Breast epithelium (tissue), 2 donors: Measurements from ENCODE around the genes NLK, PROCA1 and FLOT2.

GRCh38 chr17:22304742-22305245 lies 612.5 kb downstream of the KCNJ18 start:
- PRO-cap = no peak
- RAMPAGE, long total RNA, 2 experiments = no peak in any of the 2 experiments

GRCh38 chr17:22310701-22311239 lies 618.4 kb downstream of the KCNJ18 start:
- PRO-cap = no peak
- RAMPAGE, long total RNA, 2 experiments = no peak in any of the 2 experiments

DNA sequence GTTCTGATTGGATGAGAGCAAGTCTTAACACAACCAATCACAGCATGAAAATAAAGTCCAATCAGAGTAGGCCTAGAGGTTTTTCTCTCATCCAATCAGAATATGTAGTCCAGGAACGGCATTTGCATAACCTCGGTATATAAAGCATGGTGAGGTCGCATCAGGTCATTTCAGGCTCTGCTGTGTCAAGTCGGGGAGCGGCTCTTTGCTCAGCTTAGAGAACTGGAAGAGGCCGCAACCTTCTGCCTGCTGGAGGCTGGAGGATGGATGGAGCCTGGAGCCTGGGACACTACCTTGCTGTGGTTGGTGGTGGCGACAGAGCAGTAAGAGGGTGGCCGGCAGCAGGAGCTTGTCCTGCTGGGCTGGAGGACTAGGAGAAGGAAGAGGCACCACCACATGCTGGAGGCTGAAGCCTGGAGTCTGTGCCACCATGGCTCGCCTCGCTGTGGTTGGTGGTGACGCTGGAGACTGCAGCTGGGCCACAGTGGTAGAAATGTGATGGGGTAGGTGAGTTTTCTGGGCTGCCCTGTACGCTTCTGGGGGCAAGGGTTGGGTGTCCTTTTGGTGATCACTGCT lies 204.4 kb upstream of the WSB1 start:
- PRO-cap = no peak
- RAMPAGE, long total RNA, 2 experiments = no peak in any of the 2 experiments

- PRO-cap = no peak
- RAMPAGE, long total RNA, 2 experiments = no peak in any of the 2 experiments
These were observed 1.8 kb downstream of the WSB1 start for GRCh38 chr17:27295621-27296109.

DNA sequence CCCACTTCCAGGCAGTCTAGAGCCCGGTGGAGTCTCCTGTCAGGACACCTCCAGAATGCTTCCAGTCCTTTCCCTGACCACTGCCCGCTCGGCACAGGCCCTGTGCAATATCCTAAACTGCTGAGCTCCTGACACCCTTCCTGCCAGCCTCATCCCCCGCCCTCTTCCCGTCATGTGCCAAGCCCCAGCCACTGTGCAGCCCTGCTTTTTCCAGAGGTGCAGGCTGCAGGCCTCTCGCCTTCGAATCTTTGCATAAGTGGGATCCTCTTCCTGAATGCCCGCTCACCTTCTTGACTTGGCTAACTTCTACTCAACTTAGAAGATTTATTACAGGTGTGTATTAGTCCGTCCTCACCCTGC lies 73.8 kb downstream of the WSB1 start:
- PRO-cap = no peak
- RAMPAGE, long total RNA, 2 experiments = no peak in any of the 2 experiments

DNA sequence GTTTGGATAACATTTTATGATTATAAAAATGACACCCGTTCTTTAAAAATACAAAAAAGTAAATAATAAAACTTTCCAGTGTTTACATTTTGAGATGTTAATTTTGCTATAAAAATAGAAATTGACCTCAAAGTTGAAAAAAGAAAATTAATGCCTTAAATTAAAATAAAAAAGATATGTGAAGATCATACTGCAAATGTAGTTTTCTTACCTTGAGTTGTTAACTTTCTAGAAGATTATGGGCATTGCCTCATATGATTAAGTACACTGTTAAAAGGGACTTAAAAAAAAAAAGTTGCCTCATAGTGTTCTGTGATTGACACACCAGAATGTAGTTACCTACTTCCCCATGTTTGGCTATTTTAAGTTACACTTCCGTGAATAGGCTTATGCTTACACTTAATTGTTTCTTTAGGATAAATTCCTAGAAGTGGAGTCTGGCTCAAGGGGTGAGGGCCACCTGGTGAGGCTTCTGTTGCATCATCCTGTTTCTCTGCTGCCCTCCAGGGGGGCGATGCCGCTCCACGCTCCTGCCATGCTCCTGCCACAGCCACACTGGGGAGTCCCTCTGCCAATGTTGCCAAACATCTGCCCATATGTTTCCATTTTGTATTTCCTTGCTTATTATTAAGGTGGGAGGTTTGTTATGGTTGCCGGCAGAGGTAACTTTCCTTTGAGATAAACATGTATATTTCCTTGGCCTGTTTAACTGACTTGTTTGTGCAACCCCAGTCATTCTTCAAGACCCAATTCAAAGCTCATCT lies 72.9 kb downstream of the KSR1 start:
- PRO-cap = no peak
- RAMPAGE, long total RNA, 2 experiments = no peak in any of the 2 experiments

- PRO-cap = no peak
- RAMPAGE, long total RNA, 2 experiments = no peak in any of the 2 experiments
These were observed 82.2 kb downstream of the KSR1 start for GRCh38 chr17:27538332-27538877.

DNA sequence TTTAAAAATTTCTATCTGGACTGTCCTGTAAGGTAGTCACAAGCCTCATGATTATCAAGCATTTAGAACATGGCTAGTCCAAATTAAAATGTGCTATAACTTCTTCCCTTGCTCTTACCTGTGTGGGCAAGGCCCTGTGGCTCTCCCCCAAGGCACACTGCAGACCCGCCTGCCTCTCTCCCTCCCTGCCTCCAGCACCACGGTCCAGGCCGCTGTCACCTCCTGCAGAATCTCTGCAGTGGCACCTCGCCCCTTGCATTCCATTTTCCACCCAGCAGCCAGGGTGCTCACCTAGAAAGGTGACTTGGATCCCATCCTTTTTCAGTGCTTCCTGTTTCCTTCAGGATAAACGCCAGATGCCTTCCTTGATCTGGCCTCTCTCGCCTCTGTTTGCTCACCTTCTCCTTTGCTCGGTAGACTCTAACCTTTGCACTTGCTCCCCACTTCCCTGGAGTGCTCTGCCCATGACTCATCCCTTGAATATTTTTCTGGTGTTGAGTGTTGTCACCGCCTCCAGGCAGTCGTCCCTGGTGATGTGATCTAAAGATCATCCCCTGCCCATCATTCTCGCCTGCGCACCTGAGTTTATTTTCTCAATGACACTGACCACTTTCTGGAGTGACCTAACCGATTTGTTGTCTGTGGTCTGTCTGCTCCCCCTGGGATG lies 79.3 kb upstream of the LGALS9 start:
- PRO-cap = no peak
- RAMPAGE, long total RNA, 2 experiments = no peak in any of the 2 experiments

GRCh38 chr17:27797834-27798309 lies 2.5 kb downstream of the NOS2 start:
- PRO-cap = no peak
- RAMPAGE, long total RNA, 2 experiments = no peak in any of the 2 experiments

- PRO-cap = no peak
- RAMPAGE, long total RNA, 2 experiments = no peak in any of the 2 experiments
These were observed 5.6 kb upstream of the NOS2 start for GRCh38 chr17:27805957-27806266.

DNA sequence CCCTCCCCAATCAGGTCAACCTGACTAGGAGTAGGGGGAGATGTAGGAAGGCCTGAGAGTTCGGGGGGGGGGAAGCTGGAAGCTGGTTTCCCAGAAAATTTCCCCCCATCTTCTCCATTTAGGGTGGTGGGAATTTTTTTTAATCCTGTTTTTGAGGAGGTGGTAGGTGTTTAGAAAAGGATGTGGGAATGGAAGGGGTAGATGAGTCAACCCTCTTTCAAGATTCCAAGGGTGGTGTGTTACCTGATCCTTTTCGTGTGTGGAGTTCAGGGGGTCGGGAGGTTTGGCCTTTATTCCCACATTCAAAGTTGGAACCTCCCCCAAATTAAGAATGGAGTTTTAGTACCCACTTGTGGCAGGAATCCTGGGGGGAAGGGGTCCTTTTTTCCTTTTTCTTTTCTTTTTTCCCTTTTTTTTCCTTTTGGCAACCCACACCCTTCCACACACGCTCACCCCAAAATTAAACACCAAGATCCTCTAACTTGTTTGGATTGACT lies at the start of gene NLK:
NLK (plus strand) TSS at position 419 of the 497 bp plus-strand sequence.
- PRO-cap = no peak
- RAMPAGE, long total RNA, 2 experiments = no peak in any of the 2 experiments

GRCh38 chr17:28087027-28087998 lies 44.8 kb downstream of the NLK start:
- PRO-cap = no peak
- RAMPAGE, long total RNA, 2 experiments = no peak in any of the 2 experiments

DNA sequence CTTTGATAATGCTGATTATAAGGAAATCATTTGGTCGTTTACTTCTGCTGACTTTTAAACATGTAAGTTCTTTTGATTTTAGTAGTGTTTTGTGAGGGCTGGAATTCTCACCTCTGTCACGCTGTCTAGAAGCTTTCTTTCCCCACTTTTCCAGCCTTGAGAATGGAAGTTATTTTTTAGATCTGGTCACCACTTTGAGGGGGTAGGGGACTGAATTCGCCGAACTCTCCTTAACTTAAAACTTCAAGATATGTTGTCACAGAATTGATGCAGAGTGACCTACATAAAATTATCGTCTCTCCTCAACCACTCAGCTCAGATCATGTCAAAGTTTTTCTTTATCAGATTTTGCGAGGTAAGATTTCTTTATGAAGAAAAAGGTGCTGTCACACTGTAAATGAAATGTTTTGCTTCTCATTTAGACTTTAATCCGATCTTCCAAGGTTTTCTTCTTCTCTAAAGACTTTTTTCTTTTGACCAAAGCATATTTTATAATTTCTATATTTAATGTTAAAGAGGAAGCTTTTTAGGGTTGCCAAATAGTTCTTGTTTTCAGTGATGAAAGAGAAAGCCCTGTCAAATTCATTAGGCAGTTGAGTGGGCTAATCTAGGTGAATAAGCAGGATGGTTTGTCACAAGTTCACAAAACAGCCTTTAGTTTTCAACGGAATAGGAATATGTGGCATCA lies 118.6 kb downstream of the NLK start:
- PRO-cap = no peak
- RAMPAGE, long total RNA, 2 experiments = no peak in any of the 2 experiments

DNA sequence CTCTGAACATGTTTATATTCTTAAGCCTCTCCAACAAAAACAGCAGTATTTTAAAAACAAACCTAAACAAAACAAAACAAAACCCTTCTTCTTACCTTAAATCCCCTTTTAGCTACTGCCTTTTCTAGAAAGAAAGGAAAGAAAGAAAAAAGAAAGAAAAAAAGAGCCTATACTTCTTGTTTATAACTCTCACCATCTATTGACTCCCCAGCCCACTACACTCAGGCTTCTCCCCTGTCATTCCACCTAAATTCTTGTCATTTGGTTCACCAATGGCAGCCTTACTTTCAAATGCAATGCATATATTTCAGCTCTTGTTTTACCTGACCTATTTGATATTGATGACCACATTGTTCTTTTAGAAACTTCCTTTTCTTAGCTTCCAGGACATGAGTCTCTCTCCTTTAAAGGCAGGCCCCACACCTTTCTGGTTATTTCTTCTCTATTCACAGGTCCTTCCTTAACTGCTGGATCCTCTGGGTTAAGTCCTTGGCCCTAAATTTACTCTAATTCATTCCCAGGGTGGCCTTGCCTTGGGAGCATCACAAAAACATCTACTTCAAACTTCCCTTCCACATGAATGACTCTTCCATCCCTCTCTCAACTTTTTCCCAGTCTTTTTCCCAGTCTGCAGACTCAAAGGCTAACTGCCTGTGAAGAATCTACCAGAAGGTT lies 3.7 kb upstream of the ALDOC start:
- PRO-cap = no peak
- RAMPAGE, long total RNA, 2 experiments = no peak in any of the 2 experiments

- PRO-cap = bidirectional peak, plus-strand start at chr17:28711586, minus-strand start at chr17:28711299
- RAMPAGE, long total RNA, 2 experiments = no peak in any of the 2 experiments
These were observed at the start of gene PROCA1 for GRCh38 chr17:28711217-28712269. TSS of gene PROCA1 (minus strand) at chr17:28711888.

DNA sequence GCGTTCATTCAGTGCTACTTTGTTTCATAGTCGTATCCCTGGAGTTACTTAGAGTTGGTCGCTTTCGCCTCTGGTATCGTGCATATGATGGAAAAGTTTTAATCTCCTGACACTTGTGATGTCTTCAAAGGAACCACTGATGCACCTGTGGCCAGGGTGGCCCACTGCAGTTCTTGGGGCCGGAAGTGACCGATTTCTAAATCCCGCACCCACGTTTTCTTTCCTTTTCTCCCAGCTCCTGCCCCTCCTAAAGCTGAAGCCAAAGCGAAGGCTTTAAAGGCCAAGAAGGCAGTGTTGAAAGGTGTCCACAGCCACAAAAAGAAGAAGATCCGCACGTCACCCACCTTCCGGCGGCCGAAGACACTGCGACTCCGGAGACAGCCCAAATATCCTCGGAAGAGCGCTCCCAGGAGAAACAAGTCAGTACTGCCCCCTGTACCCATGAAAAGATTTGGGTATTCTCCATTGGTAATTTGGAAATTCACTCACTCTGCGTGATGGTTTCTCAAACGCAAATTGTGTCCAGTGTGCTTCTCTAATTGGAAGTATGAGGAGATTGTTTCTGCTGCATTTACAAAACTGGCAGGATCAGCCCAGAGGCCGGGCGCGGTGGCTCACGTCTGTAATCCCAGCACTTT lies 806 bp downstream of the RPL23A start:
- PRO-cap = no peak
- RAMPAGE, long total RNA, 2 experiments = no peak in any of the 2 experiments

DNA sequence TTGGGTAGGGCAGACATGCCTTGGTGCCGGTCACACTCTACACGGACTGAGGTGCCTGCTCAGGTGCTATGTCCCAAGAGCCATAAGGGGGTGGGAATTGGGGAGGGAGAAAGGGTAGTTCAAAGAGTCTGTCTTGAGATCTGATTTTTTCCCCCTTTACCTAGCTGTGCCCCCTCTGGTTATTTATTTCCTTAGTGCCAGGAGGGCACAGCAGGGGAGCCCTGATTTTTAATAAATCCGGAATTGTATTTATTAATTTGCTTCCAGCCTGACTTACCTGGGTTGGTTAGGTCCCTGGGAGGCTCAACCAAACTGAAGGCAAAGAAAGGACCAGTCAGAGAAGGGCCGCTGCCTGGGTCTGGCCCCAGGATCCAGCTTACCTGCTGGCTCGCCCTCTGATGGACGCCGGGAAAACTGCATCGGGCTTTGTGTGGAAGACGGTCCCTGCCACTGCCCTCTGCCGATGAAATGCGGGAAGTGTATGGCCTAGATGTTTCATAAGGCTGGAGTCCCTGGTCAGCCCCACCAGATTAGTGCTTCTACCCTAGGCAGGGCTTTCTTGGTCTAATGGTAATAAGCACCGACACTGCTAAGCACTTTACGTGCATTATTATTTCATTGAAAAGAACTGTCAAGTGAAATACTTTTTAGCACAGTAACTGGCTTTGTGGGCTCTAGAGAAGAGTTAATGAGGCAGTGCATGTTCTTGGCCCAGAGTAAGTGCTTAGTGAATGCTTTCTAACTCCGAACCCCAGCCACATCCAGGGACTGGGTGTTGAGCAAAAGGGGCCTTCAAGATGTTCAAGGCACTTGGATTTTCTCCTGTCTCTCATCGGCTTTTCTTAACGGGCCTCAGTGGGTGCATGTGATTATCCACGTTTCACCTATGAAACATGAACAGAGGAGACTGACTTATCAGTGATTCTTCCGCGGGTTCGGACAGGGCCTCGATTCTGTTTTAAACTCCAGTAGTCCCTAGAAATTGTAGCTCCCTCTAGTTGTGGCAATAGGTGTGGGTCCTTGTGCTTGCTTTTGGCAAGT lies 6.3 kb downstream of the TRAF4 start:
- PRO-cap = no peak
- RAMPAGE, long total RNA, 2 experiments = no peak in any of the 2 experiments

DNA sequence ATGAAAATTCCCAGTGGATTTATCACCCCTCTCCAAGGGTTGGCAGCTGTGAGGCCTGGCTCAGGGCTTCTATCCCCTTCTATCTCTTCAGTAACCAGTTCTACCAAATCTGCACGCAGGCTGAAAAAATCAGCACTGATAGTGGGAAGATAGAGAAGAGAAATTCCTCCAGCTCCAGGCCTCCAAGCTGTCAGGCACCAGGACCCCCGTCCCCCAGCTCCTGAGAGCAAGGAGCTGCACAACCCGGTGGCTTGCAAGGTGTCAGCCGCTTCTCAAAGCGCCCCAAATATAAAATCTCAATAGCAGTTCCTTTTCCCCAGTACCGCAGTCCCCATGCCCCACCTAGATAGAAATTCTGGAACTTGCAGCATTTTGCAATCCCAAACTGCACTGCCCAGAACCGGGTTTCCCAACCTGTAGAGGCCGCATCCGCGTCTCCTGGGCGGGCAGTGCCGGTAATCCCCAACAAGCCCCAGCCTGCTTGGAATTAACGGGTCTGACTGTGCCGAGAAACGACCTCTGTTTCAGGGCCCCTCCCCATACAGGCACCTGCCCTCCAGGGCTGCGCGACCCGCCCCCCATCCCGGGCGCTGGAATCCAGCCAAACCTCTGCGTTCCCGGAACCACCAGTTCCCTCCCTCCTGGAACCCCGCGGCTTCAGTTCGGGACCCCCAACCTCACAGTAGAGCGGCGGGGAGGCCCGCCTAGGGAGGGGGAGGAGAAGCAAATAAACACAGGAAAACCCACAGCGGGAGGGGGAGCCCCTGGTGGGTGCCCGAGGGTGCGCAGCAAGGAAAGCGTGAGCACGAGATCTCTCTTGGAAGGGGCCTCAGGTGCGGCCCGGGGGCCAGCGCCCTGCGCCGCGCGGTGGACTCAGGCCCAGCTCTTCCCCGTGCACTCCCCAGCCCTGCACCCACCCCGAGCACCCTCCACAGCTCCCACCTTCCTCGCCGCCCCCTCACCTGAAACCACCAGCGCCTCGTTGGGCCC lies 674 bp downstream of the FLOT2 start:
- PRO-cap = unidirectional peak, plus-strand start at position 490 of the sequence
- RAMPAGE, long total RNA, 2 experiments = no peak in any of the 2 experiments

- PRO-cap = bidirectional peak, plus-strand start at chr17:28897732, minus-strand start at chr17:28897708
- RAMPAGE, long total RNA, 2 experiments = no peak in any of the 2 experiments
These were observed at the start of gene FLOT2 for GRCh38 chr17:28897554-28898653. TSS of gene FLOT2 (minus strand) at chr17:28897733.

DNA sequence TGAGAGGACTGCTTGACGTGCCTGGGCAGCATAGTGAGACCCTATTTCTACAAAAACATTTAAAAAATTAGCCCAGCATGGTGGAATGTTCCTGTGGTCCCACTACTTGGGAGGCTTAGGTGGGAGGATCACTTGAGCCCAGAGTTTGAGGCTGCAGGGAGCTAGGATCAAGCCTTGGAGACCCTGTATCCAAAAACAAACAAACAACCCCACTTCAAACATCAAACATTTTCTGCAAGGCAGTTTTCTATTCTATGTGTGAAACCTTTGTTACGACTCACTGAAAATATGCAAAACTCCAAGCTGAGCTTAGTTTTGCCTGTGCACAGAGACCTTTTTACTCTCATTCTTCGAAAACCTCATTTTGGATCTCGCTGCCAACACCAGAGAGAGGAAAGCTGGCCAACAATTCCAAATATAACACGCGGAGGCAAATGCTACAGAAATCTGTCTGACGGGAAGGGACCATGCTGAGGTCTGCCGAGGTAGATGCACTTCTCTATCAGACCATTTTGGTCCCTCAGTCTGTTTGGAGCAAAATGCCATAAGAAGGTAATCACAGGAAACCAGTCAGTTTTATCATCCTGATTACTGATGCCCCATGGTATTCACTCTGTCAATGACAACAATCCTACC lies 6.2 kb downstream of the PHF12 start:
- PRO-cap = no peak
- RAMPAGE, long total RNA, 2 experiments = no peak in any of the 2 experiments